Upper lobe of left lung (tissue), 5 donors: ENCODE measurements around a stretch of chr9.

- PRO-cap, 2 experiments: no peak in any of the 2 experiments
- RAMPAGE, long total RNA, 4 experiments: no peak in any of the 4 experiments
Measured at GRCh38 chr9:89525806-89526398, 28.0 kb upstream of the SEMA4D start.

DNA sequence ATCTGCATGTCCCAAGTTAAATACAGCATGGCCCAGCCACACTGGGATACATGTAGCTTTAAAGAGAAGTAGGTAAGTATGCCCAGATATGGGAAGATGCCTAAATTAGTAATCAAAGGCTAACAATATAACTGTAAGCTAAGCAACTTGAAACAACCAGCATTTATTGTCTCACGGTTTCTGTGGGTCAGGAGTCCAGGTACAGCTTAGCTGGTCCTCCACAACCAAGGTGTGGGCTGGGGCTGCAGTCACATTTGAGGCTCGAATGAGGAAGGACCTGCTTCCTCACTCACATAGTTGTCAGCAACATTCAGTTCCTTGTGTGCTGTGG, 29.0 kb upstream of the SEMA4D start:
- PRO-cap, 2 experiments: no peak in any of the 2 experiments
- RAMPAGE, long total RNA, 4 experiments: no peak in any of the 4 experiments

- PRO-cap, 2 experiments: no peak in any of the 2 experiments
- RAMPAGE, long total RNA, 4 experiments: no peak in any of the 4 experiments
Measured at GRCh38 chr9:89656002-89656746, 51.4 kb downstream of the GADD45G start.

DNA sequence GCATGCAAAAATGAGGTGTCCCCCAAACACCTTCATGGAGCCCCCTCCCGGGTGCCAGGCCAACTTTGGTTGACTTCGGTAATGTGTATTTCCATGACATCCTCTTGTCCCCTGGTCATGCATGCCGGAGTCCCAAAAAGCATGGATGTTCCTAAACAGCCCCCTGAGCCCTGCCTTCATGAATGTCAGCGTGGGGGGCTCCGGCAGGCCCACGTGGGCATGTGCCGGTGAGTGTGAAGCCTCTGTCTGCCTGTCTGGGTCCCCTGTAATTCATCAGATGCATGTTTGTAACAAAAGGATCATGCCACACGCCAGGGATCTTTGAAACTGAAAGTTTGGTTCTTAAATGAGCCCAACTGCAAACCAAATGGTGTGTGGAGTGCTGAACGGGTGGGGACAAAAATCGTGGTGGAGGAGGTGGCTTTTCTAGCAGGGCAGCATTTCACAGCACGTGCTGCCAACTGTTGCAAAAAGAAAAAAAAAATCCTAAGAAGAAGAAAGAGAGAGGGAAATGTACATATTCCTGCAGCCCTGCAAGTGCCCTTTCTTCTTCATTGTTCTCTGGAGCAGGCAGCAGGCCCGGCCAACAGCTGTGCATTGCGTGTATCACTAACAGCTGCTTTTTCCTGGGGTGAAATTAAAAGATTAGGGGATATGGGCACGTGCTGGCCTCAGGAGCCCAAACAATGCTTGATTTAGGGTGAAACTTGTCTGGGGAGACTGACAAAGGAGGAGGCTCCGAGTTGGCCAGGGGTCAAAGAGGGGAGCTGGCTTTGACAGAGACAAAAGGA, 72.8 kb downstream of the GADD45G start:
- PRO-cap, 2 experiments: no peak in any of the 2 experiments
- RAMPAGE, long total RNA, 4 experiments: no peak in any of the 4 experiments

DNA sequence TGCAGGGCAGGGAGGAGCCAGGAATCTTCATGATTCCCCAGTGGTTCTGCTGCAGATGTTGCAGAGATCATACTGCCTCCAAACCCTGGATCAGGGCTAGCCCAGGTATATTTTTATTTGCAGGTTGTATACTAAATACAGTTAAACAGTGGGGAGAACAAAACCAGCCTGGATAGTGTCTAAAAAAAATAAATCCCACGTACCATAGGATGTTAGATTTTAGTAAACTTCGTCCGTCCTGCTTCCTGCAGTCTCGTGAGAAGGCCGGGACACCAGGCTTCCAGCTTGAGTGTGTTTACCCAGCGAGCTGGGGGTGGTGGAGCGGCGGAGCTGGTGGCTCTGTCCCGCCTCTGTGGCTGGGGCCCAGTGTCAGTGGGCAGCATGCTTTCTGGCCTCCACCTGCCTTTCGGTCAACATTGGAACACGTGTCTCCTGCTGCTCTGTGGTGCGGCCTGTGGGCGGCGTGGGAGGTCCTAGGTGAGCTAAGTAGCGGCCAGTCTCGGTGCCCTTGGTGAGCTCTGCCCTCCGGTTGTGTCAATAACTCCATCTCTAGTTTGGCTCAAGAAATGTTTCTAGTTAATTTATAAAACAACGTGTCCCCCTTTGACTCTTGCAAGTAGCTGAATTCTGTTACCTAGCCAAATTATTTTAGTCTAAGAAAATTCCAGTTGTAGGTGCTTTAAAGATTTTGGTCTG, 125.8 kb downstream of the GADD45G start:
- PRO-cap, 2 experiments: no peak in any of the 2 experiments
- RAMPAGE, long total RNA, 4 experiments: no peak in any of the 4 experiments

GRCh38 chr9:89844511-89845146, 239.8 kb downstream of the GADD45G start:
- PRO-cap, 2 experiments: no peak in any of the 2 experiments
- RAMPAGE, long total RNA, 4 experiments: no peak in any of the 4 experiments

GRCh38 chr9:89993899-89994856, 389.4 kb downstream of the GADD45G start:
- PRO-cap, 2 experiments: no peak in any of the 2 experiments
- RAMPAGE, long total RNA, 4 experiments: no peak in any of the 4 experiments

DNA sequence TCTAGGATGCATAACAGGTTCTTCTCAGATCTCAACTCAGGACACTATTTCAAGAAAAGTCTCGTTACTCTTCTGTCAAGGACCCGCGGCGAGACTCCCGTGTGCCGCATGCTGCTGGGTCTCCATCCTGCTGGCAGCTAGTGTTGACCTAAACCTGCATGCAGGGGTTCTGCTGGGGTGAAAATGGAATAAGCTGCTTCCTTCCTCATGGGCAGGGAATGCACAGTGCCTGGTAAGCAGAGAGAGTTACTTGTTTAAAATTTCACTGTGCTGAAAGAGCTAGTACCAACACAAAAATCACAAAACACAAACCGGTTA, 416.5 kb downstream of the GADD45G start:
- PRO-cap, 2 experiments: no peak in any of the 2 experiments
- RAMPAGE, long total RNA, 4 experiments: no peak in any of the 4 experiments

DNA sequence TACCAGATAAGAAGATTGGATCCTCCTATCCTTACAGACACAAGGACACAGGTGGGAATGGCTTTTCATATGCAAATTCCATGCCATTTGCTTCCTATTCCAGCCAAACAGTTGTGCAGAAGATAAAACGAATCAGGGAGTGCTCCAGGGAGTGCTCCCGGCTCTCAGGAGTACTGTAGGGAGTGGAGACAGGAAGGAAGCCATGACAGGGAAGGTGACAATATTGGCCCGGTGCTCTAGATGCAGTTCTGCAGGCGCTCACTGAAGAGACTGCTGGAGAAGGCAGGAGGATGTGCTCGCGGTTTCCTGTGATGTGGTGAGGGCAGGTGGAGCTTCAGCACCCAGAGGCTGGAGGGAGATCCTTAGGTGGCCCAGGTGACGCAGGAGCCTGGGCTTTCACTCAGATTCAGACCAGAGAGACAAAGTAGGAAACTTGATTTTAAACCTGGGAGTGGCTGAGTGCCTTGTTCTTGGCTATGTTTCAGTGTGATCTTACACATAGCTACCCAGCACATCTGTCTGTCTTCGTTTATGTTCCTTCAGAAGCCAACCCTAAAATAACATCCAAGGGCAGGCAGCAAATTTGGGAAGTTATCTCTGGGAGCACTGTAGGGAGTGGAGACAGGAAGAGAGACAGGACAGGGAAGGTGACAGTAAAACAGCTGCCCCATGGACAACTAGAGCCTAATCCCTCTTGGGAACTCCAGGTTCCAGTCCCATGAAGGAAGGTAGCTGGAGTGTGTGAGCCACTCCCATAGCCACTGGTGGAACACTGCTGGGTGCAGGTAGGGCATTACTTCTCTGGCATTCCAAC, 259.8 kb downstream of the AUH start:
- PRO-cap, 2 experiments: no peak in any of the 2 experiments
- RAMPAGE, long total RNA, 4 experiments: start-site peak on the minus strand in 1 of 4 experiments, centred at position 546 of the sequence, 5 reads per replicate

GRCh38 chr9:91193309-91194014, 168.3 kb downstream of the AUH start:
- PRO-cap, 2 experiments: peak in 2 of 2 experiments; most common plus-strand start chr9:91193840 (in 2); most common minus-strand start chr9:91193697 (in 1)
- RAMPAGE, long total RNA, 4 experiments: start-site peak on the plus strand in 1 of 4 experiments, at chr9:91193376-91193404 at its widest, 10 reads per replicate

DNA sequence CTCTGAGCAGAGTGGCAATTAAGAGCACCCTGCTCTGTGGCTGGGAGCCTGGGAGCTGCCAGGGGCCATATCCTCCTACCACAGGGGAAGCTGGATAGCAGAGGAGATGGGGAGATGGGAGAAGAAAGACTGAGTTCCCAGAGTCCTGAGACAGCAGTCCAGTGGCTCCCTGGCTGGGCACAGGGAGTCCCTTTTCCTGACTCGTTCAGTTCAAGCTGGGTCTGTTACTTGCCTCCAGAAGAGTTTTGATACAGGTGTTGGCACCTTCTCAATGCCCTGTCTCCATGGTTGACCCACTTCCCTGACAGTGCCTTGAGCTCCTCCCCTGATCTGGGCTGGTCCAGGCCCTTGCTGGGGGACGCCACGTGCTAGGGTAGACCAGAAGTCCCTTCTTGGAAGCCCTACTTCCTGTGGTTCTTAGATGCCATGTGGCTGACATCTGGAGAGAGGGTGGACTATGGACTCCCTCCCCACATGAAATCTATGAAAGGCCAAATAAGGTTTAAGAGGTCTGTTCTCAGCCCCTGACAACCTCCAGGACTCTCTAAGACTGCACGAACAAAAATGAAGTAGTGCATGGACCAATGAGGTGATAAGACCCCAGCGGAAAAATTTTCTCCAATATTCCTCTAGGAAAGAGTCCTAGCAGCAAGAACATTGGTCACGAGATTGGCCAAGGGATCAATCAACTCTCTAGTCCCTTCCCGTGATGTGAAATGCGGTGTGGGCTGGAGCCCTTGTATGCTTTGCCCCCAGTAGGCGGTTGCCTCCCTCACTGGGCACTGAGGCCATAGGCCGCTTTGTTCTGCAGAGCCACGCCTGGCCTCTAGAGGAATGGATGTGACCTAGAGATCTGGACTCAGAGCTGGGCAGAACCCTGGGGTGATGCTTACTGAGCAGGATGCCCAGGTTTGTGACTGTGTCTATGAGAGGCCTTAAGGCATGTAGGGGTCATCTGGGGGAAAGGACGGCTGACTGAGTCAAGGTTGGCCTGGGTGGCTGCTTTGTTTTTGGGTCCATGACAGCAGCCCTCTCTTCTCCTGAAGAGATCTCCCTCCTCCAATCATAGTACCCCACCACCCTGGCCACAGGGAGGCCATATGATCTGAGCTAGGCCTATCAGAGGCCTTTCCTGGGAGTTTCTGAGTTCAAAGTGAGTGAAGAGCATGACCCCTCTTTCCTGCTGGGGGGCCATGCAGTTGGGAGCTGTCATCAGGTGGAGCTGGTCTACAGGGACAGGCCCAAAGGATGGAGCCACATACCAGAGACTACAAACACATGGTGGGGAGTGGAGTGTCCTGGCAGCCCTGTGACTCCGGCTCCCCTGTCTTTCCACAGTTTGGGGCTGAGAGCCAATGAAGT, 165.8 kb downstream of the AUH start:
- PRO-cap, 2 experiments: no peak in any of the 2 experiments
- RAMPAGE, long total RNA, 4 experiments: no peak in any of the 4 experiments

DNA sequence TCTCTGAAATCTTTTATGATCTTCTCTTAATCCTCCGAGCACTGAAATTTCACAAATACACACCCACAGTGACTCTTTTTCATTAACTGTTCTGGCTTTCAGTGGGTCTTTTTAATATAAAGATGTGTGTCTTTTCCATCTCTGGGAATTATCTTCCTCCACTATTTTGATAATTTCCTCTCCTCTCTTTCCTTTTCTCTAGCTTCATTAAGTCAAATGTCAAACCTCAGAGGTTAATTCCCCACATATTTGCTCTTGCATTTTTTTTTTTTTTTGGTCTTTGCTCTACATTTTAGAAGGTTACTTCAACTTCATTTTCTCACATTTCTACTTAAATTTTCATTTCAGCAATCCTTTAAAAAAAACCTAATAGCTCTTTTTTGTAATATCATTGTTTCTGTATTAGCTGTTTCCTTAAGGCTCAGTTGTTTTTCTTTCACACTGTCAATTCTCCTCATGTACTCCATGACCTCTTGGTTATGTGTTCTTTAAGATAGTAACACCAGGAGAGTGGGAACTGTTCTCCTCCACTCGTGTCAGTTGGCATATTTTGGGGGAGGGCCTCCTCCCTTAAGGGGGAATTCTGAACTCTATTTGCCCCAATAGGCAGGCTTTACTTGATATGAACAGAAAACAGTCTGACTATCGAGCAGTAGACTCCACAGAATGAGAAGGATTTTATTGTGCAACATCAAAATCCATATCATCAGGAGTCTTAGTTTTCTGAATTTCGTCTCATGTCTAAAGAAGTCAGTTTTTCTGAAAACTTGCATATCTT, 96.5 kb downstream of the AUH start:
- PRO-cap, 2 experiments: no peak in any of the 2 experiments
- RAMPAGE, long total RNA, 4 experiments: start-site peak on the minus strand in 1 of 4 experiments, centred at position 485 of the sequence, 5 reads per replicate

DNA sequence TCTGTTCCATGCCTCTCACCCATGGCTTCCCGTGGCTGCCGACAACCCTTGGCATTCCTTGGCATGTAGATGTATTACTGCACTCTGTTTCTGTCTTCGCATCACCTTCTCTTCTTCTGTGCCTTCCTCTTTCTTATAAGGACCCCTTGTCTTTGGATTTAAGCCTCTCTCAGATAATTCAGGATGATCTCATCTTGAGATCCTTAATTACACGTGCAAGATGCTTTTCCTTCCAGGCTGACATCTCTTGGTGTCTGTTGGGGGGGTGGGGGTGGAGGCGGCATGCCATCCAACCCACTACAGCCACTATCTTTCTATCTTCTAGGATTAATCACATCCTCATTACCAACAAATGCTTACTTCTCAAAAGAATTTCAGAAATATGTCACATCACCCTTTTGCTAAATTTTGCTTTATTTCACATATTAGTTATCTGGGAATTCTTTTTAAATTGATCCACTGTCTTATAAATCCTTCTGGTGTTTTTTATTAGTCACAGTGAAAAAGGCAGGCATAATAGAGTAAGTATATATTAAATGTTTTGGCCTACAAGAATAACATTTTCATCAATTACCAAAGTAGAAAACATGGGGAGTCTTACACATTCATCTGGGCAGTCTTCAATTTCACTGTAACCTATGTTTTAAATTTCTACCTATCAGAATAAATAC, 70.5 kb downstream of the AUH start:
- PRO-cap, 2 experiments: no peak in any of the 2 experiments
- RAMPAGE, long total RNA, 4 experiments: no peak in any of the 4 experiments

DNA sequence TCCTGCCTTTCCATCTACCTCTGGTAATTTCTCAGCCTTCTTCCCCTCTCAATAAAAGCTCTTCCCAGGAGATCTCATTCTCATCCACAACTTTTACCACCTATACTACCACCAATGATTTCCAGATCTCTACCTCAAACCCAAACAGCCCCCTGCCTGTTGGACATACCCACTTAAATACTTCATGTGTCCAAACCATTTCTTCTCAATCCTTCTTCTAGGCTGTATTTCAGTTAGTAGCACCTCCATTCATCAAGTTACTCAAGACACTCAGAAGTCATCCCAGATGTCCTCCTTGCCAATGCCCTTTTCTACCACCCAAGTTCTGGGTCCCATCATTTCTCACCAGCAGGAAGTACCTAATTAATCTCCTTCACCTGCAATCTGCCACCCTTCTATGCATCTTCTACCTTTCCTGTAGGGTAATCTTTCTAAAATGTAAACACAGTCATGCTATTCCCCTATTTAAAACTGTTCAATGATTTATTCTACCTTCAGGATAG, 61.5 kb downstream of the AUH start:
- PRO-cap, 2 experiments: no peak in any of the 2 experiments
- RAMPAGE, long total RNA, 4 experiments: start-site peak on the minus strand in 1 of 4 experiments, centred at position 246 of the sequence, 10 reads per replicate

DNA sequence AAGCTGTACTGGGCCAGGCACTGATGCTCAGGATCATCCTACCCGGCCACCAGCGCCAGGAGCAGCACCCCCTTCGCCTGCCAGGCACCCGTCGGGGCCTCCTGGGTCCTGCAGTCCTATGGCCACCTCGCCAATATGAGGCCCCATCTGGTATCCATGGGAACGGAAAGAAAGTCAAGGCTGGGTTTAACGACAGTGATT, 132.6 kb downstream of the ROR2 start:
- PRO-cap, 2 experiments: no peak in any of the 2 experiments
- RAMPAGE, long total RNA, 4 experiments: no peak in any of the 4 experiments

- PRO-cap, 2 experiments: no peak in any of the 2 experiments
- RAMPAGE, long total RNA, 4 experiments: no peak in any of the 4 experiments
Measured at GRCh38 chr9:91817776-91818344, 132.2 kb downstream of the ROR2 start.

DNA sequence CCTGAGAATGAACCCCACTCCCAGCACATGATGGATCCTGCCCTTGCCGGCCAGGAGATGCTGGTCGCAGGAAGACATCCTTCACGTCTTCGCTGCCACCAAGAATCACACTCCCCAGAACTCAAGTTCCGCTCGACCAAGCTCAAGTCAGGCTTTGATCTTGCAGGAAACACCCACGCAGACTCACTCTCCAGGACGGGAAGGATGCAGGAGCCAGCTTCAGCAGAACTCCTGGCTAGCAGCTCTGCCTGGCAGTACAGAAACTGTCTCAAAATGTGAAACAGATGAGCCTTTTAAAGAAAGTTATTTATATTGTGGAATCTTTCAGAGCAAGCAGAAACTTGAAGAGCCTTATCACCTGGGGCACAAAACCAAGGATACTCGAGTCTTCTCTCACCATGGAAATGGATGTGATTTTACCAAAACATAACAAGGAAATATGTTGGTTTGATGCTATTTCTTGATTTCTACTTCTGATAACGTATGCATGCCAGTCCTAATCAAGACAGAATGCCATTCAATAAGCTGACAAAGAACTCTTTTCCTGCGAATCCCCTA, 102.3 kb downstream of the ROR2 start:
- PRO-cap, 2 experiments: no peak in any of the 2 experiments
- RAMPAGE, long total RNA, 4 experiments: no peak in any of the 4 experiments

- PRO-cap, 2 experiments: no peak in any of the 2 experiments
- RAMPAGE, long total RNA, 4 experiments: start-site peak on the minus strand in 2 of 4 experiments, at chr9:92072358-92072512 at its widest, 8 to 21 reads per replicate
Measured at GRCh38 chr9:92072237-92073256, 42.7 kb downstream of the SPTLC1 start.

GRCh38 chr9:92295784-92296692, 2.5 kb upstream of the IARS1 start:
- PRO-cap, 2 experiments: no peak in any of the 2 experiments
- RAMPAGE, long total RNA, 4 experiments: no peak in any of the 4 experiments

DNA sequence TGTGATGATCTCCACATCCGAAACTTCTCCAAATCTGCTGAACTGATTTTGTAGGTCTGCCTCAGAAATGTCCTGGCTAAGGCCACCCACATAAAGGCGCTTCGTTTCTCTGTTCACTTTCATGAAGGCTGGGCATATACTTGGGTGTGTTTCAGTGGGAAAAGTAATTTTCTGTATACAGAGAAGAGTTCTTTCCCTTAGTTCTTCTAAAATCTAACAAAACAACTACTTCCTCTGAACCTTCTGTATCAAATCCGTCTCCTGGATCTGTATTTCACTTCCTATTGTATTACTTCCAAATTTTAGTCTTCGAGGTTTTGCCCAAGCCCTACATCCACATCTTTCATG, 1.1 kb downstream of the NOL8 start:
- PRO-cap, 2 experiments: no peak in any of the 2 experiments
- RAMPAGE, long total RNA, 4 experiments: no peak in any of the 4 experiments